Lower leg skin (tissue), 2 donors: Measurements from ENCODE around the genes ANGPTL8, ZNF653, ACP5, ZNF44 and ZNF709.

- PRO-cap: no peak
- RAMPAGE, long total RNA, 2 experiments: no peak in any of the 2 experiments
Measured at GRCh38 chr19:11239312-11240065, at the start of gene ANGPTL8. Gene ANGPTL8, plus strand, starts transcription at chr19:11239619.

GRCh38 chr19:11323907-11324905, 15.3 kb downstream of the RAB3D start:
- PRO-cap: no peak
- RAMPAGE, long total RNA, 2 experiments: no peak in any of the 2 experiments

DNA sequence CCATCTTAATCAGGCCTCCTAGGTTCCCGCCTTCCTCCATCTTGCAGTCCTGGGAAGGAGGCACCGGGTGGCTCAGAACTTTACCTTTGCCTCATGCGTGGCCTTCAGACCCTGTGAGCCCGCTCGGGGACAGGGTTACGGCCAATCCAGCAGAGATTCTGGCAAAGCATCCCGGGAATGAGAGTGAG, 594 bp downstream of the TMEM205 start:
- PRO-cap: no peak
- RAMPAGE, long total RNA, 2 experiments: no peak in any of the 2 experiments

DNA sequence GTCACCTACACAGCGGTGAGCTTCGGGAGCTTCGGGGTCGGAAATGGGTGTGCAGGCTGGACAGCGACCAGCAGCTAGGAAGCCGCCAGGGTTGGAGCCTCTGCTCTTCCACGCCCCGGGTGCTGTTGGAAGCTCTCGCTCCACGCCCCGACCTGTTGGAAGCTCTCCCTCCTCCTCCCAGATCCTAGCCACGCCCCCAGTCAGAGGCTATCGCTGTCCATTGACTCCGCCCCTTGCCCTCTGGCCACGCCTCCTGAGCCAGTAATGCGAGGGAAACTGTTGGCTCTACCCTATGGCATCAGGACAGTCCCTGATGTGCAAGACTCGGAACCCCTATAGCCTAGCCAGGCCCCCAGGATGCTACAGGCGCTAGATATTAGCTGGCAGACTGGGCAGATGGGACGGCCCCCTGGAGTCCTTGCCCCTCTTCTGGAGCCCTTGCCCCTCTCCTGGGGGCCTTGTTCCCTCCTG, 6.3 kb downstream of the PLPPR2 start:
- PRO-cap: no peak
- RAMPAGE, long total RNA, 2 experiments: no peak in any of the 2 experiments

DNA sequence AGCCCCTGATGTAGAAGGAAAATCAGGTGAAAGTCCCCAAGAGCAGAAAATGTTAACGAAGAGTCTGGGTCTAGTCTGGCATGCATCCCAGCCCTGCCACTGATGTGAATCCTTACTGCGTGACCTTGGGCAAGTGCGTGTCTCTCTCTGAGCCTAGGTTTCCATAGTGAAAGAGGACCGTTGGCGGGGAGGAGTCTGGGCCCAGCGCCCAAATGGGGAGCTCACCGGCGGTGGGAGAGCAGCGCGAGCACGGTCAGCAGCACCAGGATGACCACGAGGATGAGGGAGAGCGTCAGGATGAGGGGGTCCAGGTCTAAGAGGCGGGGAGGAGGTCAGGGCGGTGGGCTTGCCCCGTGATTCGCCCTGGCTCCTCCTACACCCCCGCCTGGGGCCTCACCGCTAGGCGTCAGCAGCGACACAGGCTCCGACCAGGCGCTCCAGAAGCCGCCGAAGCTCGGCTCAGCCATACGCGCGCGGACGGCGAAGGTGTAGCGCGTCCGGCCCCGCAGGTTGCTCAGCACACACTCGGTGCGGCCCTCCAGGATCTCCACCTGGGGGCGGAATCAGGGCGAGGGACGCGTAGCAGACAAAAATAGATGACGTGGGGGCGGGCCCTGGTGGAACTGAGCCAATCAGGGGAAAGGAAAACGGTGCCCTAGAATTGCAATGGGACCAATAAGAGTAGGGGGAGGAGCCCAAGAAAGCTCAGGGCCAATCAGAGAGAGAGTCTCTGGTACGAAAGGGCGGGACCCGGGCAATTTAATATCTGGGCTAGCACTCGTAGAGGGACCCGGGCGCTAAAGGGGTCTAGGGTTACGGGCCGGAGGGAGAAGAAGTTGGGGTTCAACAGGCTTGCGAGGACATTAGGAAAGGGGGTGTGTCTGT, 3.2 kb downstream of the EPOR start:
- PRO-cap: bidirectional peak, plus-strand start at position 774 of the sequence, minus-strand start at position 551 of the sequence
- RAMPAGE, long total RNA, 2 experiments: no peak in any of the 2 experiments

DNA sequence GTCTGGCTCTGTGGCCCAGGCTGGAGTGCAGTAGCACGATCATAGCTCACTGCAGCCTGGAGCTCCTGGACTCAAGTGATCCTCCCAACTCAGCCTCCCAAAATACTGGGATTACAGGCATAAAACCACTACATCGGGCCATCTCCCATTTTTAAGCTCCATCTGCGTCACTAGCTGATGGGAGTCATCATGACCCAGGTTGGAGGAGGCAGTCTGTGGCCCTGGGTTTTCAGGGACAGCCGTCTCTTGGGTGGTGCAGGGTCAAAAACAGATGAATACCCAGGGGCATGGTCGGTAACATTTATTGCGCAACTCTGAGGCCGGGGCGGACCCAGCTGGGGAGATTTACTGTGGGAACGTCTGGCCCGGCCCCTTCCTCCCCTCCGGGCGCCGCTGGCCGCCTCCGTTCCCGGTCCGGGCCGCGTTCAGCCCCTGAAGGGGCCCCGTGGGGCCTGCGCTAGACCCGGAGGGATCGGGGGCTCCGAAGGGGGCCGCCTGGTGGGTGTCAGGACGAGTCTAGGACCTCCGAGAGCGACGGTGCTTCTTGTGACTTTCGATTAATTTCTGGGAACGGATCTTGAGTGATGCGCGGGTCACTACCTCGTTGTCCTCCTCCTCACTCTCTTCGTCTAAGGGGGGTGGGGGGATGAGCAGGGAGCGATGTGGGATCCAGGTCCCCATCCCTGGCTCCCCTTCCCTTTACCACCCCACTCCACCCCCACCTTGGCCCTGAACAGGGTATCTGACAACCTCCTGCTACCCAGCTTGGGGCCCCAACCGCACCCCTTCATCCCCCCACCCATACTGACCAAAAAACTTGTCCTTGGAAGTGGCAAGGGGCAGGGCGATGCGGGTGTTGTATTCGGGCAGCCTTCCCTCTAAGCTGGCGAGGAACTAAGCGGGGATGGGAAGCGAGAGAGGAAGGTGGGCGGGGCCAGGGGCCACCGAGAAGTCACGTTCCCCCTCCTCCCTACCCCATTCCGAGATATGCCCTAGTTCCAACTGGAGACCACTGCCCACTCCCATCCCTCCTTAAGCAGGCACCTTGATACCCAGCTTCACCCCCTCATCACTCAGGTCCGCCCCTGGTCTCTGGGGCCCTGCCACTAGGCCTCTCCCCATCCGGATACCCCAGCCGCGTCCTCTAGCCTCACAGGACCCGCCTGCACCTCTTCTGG, 1.6 kb upstream of the RGL3 start:
- PRO-cap: no peak
- RAMPAGE, long total RNA, 2 experiments: no peak in any of the 2 experiments

DNA sequence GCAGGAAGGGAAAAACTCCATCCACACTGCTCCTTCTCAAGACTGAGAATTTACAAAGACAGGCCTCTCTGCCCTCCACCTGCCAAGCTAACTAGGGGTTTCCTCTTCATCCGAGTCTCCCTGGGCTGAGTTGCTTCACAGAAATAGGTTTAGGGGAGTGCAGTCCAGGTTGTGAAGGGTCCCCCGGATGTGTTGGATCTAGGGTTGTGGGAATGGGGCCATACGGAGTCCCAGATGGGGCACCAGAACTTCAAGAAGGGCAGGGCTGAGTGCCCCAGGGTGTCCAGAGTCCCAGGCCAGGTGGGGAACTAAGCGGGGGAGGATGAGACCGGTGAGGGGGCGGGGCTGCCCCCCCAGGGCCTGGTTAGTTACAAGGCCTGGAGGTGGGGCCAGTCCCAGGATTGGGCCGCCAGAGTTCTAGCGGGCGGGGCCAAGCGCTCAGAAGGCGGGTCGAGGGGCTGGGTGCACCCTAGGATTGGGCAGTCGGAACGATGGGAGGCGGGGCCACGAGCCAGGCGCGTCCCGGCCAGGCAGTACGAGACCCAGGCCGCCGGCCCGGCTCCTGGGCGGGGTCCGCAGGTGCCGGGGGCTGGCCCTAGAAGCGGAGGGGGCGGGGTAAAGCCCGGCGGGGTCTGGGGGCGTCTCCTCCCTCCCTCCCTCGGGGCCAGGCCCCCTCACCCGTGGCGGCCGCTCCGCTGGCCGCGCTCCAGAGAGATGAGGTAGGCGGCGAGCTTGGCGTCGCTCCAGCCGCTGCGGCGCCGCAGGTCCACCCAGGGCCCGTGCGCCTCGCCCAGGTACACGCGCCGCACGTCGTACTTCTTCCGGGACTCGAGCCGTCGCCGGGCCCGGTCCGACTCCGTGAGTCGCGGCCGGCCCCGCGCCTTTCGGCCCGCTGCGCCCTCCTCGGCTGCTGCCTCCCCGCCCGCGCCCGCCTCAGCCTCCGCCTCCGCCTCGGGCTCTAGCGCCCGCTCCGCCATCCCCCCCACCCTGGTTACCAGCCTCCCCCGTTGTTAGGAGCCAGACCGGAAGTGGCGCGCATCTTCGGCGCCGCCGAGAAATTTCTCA, at the start of gene ZNF653:
Gene ZNF653, minus strand, starts transcription at position 1,030 of the 1,065 bp plus-strand sequence.
- PRO-cap: unidirectional peak, plus-strand start at position 518 of the sequence; unidirectional peak, plus-strand start at position 578 of the sequence; unidirectional peak, plus-strand start at position 618 of the sequence; bidirectional peak, plus-strand start outside the sequence, minus-strand start at position 1,030 of the sequence
- RAMPAGE, long total RNA, 2 experiments: no peak in any of the 2 experiments

DNA sequence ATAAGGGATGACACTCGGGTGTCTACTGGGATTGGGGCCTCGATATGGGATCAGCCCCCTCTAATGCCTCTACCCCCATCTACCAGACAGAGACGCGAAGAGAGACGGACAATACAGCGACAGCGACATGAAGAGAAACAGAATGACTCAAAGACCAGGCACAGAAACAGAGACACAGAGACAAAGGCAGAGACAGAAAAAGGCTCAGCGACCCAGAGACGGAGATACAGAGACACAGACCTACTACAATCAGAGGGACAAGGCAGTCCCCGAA, 3.0 kb upstream of the CNN1 start:
- PRO-cap: no peak
- RAMPAGE, long total RNA, 2 experiments: no peak in any of the 2 experiments

GRCh38 chr19:11577426-11577949, at the start of gene ACP5:
Gene ACP5, minus strand, starts transcription at chr19:11577645.
- PRO-cap: no peak
- RAMPAGE, long total RNA, 2 experiments: no peak in any of the 2 experiments

DNA sequence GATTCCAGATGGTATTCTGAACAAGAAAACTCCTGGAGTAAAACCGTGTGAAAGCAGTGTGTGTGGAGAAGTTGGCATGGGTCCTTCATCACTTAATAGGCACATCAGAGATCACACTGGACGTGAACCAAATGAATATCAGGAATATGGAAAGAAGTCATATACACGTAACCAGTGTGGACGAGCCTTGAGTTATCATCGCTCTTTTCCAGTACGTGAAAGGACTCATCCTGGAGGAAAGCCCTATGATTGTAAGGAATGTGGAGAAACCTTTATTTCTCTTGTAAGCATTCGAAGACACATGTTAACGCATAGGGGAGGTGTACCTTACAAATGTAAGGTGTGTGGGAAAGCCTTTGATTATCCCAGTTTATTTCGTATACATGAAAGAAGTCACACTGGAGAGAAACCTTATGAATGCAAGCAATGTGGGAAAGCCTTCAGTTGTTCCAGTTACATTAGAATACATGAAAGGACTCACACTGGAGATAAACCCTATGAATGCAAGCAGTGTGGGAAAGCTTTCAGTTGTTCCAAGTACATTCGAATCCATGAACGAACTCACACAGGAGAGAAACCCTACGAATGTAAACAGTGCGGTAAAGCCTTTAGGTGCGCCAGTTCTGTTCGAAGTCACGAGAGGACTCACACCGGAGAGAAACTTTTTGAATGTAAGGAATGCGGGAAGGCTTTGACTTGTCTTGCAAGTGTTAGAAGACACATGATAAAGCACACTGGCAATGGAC, 19.6 kb downstream of the ZNF627 start:
- PRO-cap: no peak
- RAMPAGE, long total RNA, 2 experiments: no peak in any of the 2 experiments

GRCh38 chr19:11856268-11857094, 8.0 kb downstream of the ZNF439 start:
- PRO-cap: no peak
- RAMPAGE, long total RNA, 2 experiments: no peak in any of the 2 experiments

- PRO-cap: no peak
- RAMPAGE, long total RNA, 2 experiments: no peak in any of the 2 experiments
Measured at GRCh38 chr19:12159680-12160079, 3.1 kb upstream of the ZNF625 start.

DNA sequence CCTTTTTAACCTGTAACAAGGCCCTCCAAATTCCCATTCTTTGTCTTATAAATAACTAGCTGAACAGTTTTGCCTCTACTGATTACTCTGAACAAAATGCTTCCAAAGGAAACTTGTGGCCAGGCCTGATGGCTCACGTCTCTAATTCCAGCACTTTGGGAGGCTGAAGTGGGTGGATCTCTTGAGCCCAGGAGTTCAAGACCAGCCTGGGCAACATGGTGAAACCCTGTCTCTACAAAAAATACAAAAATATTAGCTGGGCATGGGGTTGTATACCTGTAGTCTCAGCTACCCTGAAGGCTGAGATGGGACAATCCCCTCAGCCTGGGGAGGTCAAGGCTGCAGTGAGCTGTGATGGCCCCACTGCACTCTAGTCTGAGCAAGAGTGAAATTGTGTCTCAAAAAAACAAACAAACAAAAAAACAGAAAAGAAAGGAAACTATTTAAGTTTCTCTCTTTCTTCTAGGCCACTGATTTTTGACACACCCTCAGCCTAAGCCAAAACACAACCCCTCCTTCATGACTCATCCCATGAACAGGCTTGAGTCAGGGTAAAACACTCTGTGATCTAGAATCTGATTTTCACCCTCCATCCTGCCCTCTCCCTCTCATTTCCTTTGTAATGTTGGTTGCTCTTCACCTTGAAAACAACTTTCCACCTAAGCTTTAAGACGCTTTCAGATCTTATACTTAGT, 5.6 kb downstream of the ZNF44 start:
- PRO-cap: no peak
- RAMPAGE, long total RNA, 2 experiments: no peak in any of the 2 experiments

GRCh38 chr19:12294276-12295334, at the start of gene ZNF44:
Gene ZNF44, minus strand, starts transcription at chr19:12294883.
- PRO-cap: unidirectional peak, minus-strand start at chr19:12294638; bidirectional peak, plus-strand start at chr19:12294972, minus-strand start at chr19:12294865
- RAMPAGE, long total RNA, 2 experiments: start-site peak on the minus strand in 2 of 2 experiments, at chr19:12294771-12294865 at its widest, 67 to 147 reads per replicate

- PRO-cap: no peak
- RAMPAGE, long total RNA, 2 experiments: no peak in any of the 2 experiments
Measured at GRCh38 chr19:12359328-12359951, 6.0 kb downstream of the ZNF442 start.

- PRO-cap: bidirectional peak, plus-strand start at chr19:12484932, minus-strand start at chr19:12484814
- RAMPAGE, long total RNA, 2 experiments: start-site peak on the minus strand in 2 of 2 experiments, at chr19:12484779-12484799 at its widest, 30 to 66 reads per replicate
Measured at GRCh38 chr19:12484313-12485428, at the start of gene ZNF709. Gene ZNF709, minus strand, starts transcription at chr19:12484816.

GRCh38 chr19:12668475-12668873, 741 bp downstream of the WDR83OS start:
- PRO-cap: no peak
- RAMPAGE, long total RNA, 2 experiments: no peak in any of the 2 experiments

DNA sequence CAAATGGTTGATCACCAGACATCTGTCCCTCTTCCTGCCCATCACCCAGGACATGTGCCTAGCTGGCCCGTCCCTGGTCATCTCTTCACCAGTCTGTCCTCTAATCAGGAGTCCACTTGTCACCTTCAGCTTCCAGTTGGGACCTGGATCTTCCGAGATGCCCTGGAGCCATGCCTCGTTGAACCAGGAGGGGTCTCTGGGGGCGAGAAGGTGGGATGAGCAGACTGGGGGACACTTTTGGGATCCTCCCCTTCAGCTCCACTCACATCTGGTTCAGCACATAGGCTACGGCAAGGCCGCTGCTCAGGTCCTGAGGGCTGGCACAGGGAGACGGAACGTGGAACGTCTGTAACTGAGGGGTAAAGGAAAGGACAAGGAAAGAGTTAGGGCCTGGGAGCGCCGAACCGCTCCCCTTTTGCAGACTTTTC, 792 bp downstream of the HOOK2 start:
- PRO-cap: no peak
- RAMPAGE, long total RNA, 2 experiments: no peak in any of the 2 experiments

GRCh38 chr19:12777906-12778646, 2.7 kb upstream of the HOOK2 start:
- PRO-cap: unidirectional peak, plus-strand start at chr19:12778252; bidirectional peak, plus-strand start at chr19:12778531, minus-strand start at chr19:12778534
- RAMPAGE, long total RNA, 2 experiments: no peak in any of the 2 experiments

GRCh38 chr19:12793179-12793335, 1.8 kb downstream of the JUNB start:
- PRO-cap: no peak
- RAMPAGE, long total RNA, 2 experiments: no peak in any of the 2 experiments